ENCODE results near the gene NEURL1.

- PRO-cap = no peak
Observed at GRCh38 chr10:102872185-102872714, 3.0 kb downstream of the AS3MT start.

GRCh38 chr10:102919139-102919914, 1.2 kb downstream of the CNNM2 start:
- PRO-cap = no peak

- PRO-cap = no peak
Observed at GRCh38 chr10:103191894-103192398, 1.1 kb downstream of the NT5C2 start.

DNA sequence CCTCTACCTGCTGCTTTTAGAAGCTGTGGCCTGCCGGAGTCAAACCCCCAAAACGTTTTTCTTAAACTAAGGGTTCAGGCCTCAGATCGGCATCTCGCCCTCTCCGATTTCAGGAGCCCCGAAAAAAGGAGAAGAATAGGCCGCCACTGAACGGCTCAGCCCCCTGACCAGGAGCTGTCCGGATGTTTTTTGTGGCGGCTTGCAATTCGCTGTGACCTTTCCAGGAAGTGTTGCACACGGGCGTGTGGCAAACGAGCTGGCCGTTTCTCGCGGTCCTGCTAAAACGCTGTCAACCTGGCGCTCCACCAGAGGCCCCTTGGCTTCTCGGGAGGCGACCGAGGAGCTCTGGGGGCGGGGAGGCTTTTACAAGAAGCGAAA, 684 bp downstream of the NT5C2 start:
- PRO-cap = bidirectional peak, plus-strand start at position 281 of the sequence, minus-strand start at position 191 of the sequence

DNA sequence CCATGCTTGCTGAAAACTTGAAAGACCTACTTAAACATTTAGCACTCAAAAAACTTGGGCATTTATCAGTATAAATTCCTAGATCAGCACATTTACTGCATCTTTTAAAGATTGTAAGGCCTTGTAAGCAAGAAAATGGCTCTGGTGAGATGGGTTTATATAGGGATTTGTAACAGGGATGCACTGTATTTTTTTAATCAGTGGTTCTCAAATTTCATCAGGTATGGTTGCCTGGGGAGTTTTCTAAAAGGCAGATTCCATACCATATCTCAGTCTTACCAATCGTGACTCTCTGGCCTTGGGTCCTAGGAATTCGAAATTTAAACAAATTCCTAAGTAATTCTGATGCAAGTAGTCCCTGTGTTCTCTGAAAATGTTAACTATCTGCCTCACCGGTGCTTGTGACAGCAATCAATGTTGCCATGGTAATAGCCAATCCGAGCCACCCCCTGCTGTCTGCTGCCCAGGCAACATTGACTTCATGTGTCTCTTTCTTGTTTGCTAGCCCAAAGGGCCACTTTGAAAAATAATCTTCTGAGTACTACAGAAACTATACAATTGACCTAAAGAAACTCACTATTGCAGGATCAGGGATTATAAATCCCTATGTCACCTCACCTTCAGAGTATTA, 11.7 kb upstream of the NT5C2 start:
- PRO-cap = no peak

DNA sequence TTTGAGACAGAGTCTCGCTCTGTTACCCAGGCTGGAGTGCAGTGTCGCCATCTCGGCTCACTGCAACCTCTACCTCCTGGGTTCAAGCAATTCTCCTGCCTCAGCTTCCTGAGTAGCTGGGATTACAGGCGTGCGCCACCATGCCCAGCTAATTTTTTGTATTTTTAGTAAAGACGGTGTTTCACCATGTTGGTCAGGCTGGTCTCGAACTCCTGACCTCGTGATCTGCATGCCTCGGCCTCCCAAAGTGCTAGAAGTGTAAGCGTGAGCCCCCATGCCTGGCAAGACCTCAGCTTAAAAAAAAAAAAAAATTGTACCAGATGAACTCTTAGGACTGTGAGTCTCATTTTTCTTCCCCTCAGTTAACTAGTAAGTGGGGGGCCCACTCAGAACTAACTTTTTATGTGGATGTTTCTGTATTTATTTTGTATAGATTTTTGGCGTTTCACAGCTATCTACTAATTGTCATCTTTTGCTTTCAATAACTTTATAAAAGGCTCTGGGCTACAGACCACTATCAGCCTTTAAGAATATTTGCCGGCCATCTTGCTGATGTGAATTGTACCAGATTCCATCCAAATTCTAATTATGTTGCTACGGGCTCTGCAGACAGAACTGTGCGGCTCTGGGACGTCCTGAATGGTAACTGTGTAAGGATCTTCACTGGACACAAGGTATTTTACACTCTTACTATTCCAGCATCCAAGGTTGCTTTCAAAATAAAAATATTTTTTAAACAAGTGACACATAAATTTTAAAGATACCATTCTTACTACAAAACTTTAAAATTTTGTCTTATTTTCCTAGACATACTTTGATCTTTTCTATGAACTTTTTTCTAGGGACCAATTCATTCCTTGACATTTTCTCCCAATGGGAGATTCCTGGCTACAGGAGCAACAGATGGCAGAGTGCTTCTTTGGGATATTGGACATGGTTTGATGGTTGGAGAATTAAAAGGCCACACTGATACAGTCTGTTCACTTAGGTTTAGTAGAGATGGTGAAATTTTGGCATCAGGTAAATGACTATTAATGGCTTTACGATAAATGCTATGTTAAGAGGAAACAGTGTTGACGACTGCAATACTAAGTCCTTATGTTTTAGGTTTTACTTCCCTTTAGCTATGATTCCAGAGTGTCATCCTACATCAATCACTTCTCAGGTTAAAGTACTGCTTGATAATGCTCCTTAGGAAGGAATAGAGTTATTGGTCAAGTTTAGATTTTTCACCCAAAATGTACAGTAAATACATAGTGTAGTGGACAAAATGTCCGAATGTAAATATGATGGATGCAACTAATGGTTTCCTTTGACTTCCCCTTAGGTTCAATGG, 9.1 kb downstream of the ATP5MK start:
- PRO-cap = no peak

DNA sequence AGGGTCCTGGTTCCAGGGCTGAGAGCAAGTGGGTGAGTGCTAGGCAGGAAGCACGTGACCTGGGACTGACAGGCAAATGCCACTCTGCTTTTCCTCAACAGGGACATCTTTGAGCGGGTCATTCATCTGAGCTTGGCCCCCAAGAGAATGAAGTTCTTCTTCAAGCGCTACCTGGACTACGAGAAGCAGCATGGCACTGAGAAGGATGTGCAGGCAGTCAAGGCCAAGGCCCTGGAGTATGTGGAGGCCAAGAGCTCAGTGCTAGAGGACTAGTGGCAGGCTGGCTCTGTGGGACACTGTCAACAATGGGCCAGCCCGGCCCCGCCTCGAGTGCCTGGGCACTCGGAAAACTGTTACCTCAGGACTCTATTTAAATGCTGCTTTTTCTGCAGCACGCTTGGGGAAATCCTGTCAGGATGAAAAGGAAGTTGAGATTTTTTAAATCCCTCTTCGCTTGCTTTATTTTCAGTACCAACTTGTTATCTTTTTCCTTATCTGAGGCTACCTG, 6.8 kb downstream of the CALHM2 start:
- PRO-cap = no peak

DNA sequence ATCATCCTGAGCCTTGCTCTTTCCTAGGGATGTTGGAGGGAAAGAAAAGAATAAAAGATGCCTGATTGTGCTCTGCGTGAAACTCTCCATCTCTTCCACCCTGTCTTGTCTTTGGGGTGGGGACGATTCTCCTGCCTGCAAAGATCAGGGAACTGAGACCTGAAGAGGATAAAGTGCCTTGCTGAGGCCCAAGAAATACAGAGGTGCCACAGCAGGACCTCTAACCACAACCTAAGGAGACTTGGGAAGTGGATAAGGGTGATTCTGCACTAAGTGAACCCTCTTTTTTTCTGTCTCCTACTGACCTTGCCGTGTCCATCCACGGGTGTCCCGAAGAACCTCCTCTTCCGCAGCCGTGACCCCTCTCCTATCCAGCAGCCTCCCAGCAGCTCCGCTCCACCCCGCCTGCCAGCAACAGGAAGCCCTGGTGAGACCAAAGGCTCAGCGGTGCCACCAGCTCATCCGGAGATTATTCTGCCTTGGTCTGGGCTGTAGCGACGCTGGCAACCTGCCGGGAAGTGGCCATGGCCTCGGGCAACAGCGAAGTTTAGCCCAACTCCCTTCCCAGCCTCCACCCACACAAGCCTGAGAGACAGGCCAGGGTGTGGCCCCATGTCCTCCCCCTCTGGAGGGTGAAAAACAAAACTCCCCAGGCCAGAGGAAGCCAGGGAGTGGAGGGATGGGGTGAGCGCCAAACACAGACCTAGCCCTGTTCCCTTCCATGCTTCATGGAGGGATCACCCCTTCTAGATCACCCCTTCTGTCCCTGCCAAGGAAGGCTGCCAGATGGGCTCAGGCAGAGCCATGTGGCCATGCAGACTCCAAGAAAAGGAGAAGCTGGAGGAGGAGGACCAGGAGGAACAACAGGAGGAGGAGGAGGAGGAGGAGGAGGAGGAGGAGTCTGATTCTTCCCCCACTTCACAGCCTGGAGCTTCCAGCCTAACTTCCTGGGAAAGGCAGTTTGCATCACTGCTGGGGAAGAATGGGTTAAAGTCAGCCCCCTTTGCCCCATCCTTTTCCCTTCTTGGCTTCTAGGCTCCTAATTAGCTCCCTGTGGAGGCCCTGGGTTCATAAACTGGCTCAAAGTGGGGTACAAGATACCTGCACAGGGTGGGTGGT, 1.0 kb downstream of the CALHM2 start:
- PRO-cap = unidirectional peak, plus-strand start at position 670 of the sequence

GRCh38 chr10:103491994-103492381, 1.5 kb upstream of the NEURL1 start:
- PRO-cap = no peak

DNA sequence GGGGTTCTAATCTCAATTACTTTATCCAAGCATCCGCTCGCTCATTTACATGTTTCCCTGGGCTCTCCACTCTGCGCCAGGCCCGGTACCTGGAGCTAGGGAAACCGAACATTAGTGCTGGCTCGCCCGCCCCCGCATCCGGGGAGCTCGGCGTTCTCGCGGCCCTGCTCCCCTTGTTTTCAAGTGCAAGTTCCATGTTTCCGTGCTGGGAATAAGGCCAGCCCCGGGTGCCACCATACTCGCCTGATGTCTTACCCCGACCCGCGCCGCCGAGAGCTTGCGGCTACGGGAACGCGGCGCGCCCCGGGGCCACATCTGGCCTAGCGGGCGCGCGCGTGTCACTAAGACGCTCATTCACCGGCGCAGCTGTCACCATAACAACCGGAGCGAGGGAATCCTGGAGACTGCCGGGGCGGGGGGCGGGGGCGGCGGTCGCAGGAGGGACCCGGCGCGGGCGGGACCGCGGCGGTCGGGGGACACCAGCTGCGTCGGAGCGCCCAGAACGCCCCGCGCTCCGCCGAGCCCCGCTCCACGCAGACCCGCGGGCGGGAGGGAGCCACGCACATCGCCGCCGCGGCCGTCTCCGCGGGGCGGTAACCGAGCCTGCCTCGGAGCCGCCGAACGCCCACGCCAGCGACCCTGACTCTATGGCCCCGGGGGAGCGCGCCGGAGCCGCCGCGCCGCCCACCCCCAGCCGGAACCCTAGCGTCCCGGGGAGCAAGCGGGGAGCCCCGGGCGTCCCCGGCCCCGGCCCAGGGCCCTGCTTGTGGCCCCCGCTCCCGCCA, at the start of gene NEURL1:
Gene NEURL1, plus strand, starts transcription at position 345 of the 785 bp plus-strand sequence.
- PRO-cap = unidirectional peak, plus-strand start at position 536 of the sequence

- PRO-cap = no peak
Observed at GRCh38 chr10:103526779-103527336, 33.4 kb downstream of the NEURL1 start.

- PRO-cap = no peak
Observed at GRCh38 chr10:103601595-103602194, 108.2 kb downstream of the NEURL1 start.

GRCh38 chr10:103626914-103627535, 133.5 kb downstream of the NEURL1 start:
- PRO-cap = no peak

- PRO-cap = bidirectional peak, plus-strand start at chr10:103660954, minus-strand start at chr10:103660863
Observed at GRCh38 chr10:103660306-103661289, 167.1 kb downstream of the NEURL1 start.

DNA sequence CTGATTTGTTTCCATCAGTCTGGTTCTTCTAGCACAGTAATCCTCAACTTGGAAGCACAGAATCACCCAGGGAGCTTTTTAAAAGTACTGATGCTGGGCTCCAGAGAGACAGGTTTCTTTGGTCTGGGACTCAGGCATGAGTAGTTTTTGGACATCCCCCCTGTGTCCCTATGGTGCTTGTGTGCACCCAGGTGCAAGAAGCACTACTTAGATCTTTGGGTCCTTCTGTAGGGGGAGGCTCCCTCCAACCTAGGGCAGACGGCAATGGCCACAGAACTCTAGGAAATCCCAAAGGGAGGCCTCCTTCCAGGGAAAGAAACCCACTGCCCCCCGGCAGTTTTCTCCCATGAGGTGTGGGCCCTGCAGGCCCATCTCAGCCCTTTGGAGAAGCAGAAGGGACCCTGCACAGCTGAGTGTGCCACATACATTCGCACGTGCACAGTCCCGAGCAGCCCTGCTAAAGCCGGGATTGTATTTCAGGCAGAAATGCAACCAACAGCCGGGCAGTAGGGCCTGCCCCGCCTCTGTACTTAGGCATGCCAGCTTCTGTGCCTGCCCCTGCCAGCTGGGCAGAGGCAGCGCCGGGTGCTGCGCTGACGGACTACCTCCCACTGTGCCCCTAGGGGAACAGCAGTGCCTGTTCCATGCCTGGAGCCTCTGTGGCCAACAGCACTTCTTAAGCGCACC, 170.1 kb downstream of the NEURL1 start:
- PRO-cap = no peak

DNA sequence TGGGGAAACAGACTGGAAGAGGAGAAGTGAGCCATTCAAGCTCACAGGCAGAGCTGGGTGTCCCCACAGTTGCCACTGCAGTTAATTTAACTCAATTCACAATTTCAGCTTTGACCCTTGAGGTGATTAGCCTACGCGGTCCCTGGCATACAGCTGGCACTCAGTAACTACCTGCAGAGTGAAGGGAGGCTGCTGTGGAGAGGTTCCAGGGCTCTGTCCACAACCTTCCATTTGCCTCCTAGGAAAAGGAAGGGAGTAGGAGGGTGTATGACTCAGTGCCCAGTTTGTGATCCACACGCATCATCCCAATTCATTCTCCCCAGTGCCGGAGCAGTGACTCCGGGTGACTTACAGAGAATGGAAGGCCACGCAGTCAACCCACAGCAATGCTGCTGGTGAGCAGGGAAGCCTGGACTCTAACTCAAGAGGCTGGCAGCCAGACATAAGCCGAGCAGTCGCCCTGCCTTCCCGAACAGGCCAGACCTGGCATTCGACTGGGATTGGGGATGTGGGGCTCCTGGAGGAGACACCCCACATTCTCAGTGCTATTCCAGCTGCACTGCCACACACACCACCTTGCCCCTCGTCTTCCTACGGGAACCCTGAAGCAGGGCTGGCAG, 140.0 kb downstream of the SH3PXD2A start:
- PRO-cap = no peak

- PRO-cap = no peak
Observed at GRCh38 chr10:103763769-103764147, 91.6 kb downstream of the SH3PXD2A start.

GRCh38 chr10:103794132-103794894, 61.1 kb downstream of the SH3PXD2A start:
- PRO-cap = bidirectional peak, plus-strand start at chr10:103794513, minus-strand start at chr10:103794289

DNA sequence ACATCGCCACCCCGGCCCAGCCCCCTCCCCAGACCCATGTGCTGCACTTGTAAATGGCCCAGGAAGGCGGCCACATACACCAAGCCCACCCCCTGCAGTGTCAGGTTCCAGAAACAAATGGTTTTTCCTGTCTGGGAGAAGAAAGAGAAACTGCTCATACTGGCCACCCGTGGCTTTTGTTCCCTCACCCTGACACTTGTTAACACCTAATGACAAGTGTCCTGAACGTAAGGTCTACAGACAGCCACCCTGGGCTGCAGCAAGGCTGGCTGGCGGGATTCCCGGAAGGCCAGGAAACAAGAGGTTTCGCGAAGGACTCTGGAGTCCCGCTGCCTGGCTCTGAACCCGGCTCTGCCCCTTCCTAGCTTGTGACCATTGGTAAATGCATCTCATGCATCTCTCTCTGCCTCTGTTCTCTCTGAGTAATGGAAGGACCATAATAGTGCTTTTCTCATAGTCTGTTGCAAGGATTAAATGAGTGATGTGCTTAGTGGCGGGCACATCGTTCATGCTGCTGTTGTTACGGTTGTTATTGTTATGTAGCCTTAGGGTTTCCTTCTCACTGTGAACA, 15.0 kb downstream of the SH3PXD2A start:
- PRO-cap = no peak

DNA sequence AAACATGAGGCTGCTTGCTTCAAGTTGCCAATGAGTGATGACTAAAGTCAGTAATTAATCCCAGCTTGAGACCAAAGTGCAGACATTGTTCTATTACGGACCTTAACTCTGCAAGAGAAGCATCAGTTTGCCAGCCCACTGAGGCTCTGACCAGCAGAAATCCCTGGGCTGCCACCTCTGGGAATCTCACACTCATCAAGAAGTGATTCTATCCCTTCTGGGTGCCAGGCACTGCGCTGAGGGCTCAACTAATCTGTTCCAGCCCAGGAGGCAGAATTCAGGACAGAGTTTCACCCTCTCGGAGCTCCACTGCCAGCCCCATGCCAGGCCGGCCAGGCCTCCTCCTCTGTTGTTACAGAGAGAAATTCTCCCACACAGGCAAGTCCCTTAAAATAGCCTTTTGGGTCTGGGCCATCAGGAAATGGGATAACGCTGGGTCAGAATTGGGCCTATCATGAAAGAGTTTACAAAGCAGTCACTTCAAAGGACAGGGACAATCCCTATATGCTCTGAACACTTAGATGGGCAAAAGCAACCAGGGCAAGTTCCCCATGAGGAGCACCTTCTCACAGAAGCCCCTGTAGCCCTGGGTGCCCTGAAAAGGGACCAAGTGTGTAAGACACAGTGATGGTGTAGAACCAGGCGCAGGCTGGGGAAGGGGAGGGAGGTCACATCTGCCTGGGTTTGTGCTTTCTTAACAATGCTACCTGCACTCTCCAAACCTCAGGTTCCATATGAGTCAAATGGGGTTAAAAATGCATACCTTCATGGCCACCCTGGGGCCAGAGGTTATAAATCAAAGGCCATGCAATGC, 11.2 kb downstream of the SH3PXD2A start:
- PRO-cap = no peak